ENCODE results near the gene ELAC2.

- RRBS, result no CpG with 5 or more reads among the region's 5 CpGs
Measured at GRCh38 chr17:12620193-12620633, 45.5 kb upstream of the MYOCD start.

GRCh38 chr17:12631260-12631511 is 34.5 kb upstream of the MYOCD start:
- RRBS, result no CpG with 5 or more reads among the region's 5 CpGs

DNA sequence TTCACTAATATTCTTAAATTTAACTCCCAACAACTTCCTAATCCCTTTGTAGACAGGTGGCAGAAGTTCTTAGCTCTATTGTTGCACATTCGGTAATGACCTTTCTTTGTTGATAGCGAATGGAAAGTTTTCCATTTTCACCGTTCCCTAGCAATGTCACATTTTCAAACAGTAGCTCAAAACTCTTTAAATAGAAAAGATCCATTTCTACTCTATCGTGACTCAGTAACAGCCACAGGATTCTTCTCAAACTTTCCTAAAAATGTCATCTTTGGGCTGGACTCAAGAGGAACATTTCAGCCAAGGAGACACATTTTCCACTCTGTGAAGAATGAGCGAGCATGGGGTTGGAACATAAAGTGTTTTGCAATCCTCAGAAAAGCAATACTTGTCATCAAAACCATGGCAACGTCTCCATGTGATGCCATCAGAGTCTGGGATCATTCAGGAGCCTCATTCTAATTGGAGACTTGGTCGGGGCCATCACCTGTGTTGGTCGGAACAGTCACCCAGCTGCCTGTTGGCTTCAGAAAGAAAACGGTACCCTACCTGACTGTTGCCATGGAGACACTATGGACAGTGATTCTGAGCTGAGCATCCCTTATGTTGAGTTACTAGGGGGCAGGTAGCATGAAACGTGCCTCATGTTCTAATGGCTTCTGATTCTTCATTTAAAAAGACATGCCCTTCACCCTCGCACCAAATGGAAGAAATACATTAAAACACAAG is 25.4 kb downstream of the MYOCD start:
- RRBS, result no CpG with 5 or more reads among the region's 11 CpGs

DNA sequence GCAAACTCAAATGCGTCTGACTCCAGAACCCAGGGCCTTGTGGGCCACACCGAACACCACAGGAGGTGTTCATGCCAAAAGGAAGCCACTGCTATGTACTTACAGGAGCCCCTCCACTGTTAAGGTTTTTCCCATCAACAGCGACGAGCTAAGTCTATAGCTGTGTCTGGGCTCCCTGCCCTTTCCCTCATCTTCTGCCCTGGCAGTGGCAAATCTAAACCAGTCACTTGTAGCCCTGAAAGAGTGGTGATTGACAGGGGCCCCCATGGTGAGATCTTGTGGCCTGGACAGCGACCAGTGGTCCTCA is 57.6 kb upstream of the ARHGAP44 start:
- RRBS, result no CpG with 5 or more reads among the region's 5 CpGs

GRCh38 chr17:12831178-12831432 is 41.8 kb downstream of the ARHGAP44 start:
- RRBS, result 95% methylated on average over 2 of the region's 3 CpGs

DNA sequence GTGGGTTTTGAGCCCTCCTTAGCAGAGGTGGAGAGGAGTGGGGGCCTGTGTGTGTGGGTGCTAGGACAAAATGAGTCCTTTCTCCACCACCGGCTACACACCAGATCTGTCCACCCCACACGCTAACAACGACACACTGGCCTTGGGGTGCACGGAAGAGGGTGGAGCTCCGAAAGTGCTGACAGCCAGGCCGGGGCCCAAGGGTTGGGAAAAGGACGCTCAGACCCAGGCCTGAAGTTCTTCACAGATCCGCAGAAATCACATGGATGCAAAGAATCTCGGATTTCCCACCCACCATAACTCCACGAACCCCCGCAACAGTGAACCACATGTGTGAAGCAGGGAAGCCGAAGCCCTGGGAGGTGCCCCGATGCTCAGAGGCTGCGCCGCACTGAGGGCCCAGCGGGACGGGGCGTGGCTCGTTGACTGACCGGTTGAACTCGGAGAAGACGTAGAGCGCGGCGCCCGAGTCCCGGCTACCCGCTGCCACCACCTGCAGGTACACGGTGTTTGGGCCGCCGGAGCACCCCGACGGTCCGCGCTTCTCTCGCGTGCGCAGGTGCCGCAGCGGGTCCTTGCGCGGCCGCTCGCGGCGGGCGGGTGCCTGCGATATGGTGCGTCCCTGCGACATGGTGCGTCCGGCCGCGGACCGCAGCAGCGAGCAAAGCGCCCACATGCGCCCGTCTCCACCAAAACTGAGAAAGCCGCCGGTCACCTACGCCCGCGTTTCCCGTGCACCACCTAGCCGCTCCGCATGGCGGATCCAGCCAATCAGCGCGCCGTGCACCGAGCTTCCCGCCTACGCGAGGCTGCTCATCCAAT is at the start of gene ELAC2:
Gene ELAC2 (minus strand): TSS at position 756 of the 822 bp plus-strand sequence.
- RRBS, result 2% methylated on average over 15 of the region's 75 CpGs

GRCh38 chr17:13223074-13223616 is 205.3 kb upstream of the ELAC2 start:
- RRBS, result no CpG with 5 or more reads among the region's 3 CpGs

GRCh38 chr17:13596528-13596845 is 5.2 kb downstream of the HS3ST3A1 start:
- RRBS, result no CpG with 5 or more reads among the region's 5 CpGs

DNA sequence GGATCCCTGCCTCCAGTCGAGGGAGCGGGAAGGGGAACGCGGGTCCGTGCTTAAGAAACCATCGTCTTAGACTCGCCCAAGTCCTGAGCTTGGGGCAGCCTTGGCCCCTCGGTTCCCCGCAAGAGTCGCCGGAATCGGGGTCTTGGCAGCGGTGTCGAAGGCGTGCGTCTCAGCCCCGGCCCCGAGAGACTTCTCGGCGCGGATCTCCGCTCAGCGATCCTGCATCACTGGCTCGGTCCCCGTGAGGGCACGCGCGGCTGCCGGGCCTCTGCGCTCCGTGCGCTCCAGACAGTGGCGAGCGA is 453 bp downstream of the HS3ST3A1 start:
- RRBS, result 8% methylated on average over 18 of the region's 34 CpGs

- RRBS, result no CpG with 5 or more reads among the region's 7 CpGs
Measured at GRCh38 chr17:13896479-13897073, 172.7 kb upstream of the COX10 start.

DNA sequence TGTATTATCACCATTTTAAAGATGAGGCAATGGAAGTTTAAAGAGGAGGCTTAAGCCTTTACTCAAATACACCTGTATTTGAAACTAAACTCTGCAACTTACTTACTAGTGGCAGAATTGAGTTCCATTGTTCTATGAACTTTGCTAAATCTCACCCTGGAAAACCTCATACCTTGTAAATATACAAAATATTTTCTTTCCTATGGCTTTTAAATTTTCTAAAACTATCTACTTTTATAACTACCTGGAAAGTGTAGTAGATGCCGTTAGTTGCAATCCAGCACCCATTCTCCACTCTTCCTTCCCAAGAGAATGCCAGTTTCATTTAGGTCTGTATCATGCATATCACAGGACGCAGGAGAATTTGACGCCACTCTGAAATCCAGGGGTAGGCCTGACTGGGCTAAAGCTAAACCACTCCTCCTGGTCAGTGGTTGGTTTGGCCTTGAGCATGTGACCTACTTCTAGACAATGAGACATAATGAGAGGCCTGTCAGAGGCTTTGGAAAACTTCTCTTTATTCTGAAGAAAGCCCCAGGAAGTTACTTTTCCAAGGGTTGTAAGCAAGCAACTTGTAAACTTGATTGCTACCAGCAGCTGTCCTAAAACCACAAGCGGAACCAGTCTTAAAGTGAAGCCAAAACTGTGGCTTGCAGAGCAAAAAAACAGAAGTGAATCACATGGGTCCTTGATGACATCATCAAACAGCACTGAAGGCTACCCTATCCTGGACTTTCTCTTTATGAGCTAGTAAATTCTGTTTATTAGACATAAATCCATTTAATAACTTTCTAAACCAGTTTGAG is 138.3 kb upstream of the COX10 start:
- RRBS, result no CpG with 5 or more reads among the region's 4 CpGs

DNA sequence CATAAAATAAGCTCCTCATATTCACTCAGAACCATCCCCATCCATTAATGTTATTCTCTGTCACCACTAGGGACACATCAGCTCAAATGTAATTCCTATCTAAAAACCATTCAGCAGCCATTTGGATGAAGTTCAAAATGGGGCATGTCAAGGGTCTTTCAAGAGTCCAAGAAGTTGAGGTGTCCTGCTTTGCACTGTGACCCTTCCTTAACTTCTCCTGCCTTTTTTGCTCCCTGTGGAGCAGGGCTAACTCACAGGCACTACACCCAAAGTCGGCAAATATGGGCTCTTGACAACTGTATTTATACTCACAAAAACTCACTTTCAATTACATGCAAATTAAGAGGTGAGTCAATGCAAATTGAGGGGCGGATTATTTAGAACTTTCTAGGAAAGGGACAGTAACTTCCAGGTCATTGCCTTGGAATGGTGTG is 128.3 kb upstream of the COX10 start:
- RRBS, result no CpG with 5 or more reads among the region's 2 CpGs

GRCh38 chr17:14209008-14209707 is 27.5 kb downstream of the CDRT15 start:
- RRBS, result no CpG with 5 or more reads among the region's 7 CpGs

- RRBS, result no CpG with 5 or more reads among the region's 3 CpGs
Measured at GRCh38 chr17:14306058-14306495, 5.2 kb downstream of the HS3ST3B1 start.

- RRBS, result no CpG with 5 or more reads among the region's 24 CpGs
Measured at GRCh38 chr17:15230360-15231134, 34.6 kb downstream of the PMP22 start.

DNA sequence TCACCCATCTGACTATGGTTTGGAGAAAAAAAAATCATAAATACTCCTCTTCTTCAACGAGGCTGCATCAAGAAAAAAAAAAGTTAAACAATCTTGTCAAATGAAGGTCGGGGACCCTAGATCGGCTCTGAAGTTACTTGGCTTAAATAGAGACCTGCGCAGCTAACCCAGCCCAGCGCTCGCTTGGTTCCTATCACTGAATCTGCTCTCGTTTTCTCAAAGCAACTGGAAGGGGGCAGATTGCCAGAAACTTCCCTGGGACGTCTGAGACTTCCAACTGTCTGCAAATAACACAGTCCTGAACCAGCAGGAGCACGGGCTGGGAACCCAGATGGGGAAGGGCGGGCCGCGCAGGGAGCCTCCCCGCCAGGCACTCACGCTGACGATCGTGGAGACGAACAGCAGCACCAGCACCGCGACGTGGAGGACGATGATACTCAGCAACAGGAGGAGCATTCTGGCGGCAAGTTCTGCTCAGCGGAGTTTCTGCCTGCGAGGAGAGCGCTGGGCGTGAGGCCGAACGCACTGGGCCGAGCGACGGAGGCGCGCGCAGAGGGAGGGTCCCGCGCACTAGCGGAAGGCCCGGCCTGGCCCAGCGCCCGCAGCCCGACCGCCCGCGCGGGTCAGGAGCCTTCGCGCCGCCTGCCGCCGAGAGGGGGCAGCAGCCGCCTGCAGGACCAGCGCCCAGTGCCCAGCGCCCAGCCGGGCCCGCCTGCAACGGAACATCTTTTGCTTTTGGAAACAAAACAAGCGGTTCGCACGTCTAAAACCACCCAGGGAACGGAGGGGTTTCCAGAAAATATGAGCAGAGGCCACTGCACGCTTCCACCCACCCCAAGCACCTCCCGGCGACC is 4.6 kb downstream of the PMP22 start:
- RRBS, result no CpG with 5 or more reads among the region's 63 CpGs

DNA sequence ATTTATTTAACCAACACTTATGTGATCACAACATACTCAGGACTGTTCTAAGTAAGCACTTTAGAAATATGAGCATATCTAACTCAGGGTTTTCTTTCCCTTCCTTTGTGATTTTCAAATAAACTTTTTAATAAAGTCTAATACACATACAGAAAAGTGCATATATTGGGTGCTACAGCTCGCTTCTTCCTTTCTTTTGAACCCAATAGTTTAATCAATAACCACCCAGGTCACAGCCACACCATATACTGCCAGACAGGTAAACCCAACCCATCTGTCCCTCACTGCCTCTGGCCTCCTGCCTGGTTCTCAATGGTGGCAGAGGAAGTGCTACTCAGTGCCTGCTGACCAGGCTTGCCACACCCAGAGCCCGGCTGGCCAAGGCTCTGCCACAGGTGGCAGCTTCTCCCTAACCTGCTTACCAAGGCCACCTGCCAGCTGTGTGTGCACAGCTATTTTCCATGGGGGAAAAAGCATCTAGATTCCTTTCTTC is 669 bp downstream of the PMP22 start:
- RRBS, result no CpG with 5 or more reads among the region's 2 CpGs

- RRBS, result no CpG with 5 or more reads among the region's 10 CpGs
Measured at GRCh38 chr17:15351223-15351572, 9.8 kb upstream of the TEKT3 start.

DNA sequence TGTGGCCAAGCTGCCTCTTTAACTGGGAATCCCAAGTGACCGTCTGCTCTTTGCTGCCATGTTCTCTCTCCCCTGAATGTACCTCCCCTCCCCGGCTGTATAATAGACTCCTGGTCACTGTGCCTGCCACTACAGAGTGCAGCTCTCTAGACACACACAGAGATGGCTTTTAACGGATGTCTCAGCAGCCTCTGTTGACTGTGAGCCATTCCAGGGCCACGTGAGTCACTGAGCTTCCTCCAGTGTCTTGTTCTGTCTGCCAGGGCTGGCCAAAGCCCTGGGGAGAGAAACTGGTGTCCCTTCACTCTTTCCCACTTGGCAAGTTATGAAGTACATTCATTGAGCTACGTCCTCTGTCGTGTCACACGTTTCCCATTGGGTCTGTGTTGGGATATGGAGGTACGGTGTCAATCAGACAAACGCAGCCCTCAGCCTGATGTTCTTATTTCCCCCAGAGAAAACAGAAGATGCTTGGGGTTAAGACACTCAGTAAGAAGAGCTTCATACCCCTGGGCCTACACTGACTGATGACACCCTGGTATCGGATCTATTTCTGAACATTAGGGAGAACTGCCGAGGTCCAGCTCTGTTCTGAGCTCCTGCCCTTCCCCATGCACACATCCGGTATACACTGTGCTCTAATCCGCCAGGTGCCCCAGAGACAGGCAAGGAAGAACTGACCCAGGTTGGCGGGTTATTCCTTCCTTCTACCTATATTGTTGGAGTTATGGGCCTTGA is 57.8 kb upstream of the TEKT3 start:
- RRBS, result no CpG with 5 or more reads among the region's 14 CpGs

DNA sequence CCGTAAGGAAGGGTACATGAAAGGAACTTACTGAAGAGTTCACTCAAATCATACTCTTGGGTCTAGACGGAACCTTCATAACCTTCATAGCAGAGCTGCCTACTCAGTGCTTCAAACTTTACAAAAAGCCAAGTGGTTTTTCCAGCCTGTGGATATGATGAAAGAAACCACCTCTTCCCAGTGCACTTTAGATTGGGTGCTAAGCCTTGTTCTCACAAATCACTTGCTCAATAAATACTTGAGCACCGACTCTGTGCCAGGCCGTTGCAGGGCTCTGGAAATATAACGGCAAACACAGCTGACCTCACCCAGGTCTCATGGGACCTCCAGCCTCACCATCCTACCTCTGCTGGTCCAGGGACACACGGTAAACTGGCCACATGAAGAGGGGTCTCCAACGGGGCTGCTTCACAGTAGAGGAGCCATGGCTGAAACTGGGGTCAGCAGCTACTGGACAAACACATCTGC is 35.6 kb downstream of the CDRT4 start:
- RRBS, result no CpG with 5 or more reads among the region's 7 CpGs

Data from GM12891 (cell line).